Spinal cord (tissue), 3 donors: ENCODE results near the genes DNAJB12, MSS51, CHCHD1 and ZSWIM8.

DNA sequence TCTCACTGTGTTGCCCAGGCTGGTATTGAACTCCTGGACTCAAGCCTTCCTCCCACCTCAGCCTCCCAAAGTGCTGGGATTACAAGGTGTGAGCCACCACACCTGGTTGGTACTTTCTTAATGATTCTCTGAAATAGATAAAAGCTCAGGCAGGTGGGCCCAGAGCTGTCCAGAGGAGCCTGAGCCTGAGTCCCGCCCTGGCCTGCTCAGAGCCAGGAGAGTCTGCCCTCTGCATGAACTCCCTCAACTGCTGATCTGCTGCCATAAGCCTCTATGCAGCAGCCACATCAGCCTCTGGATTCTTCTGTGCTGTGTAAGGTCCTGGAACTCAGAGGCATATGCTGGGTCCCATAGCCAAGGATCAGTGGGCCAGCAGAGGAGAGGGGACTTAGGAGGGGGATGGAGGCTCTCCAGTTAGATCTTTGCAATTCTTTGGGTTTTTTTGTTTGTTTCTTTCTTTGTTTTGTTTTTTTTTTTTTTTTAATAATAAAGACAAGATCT, 23.0 kb upstream of the DDIT4 start:
- PRO-cap: no peak
- RAMPAGE, long total RNA: no peak

DNA sequence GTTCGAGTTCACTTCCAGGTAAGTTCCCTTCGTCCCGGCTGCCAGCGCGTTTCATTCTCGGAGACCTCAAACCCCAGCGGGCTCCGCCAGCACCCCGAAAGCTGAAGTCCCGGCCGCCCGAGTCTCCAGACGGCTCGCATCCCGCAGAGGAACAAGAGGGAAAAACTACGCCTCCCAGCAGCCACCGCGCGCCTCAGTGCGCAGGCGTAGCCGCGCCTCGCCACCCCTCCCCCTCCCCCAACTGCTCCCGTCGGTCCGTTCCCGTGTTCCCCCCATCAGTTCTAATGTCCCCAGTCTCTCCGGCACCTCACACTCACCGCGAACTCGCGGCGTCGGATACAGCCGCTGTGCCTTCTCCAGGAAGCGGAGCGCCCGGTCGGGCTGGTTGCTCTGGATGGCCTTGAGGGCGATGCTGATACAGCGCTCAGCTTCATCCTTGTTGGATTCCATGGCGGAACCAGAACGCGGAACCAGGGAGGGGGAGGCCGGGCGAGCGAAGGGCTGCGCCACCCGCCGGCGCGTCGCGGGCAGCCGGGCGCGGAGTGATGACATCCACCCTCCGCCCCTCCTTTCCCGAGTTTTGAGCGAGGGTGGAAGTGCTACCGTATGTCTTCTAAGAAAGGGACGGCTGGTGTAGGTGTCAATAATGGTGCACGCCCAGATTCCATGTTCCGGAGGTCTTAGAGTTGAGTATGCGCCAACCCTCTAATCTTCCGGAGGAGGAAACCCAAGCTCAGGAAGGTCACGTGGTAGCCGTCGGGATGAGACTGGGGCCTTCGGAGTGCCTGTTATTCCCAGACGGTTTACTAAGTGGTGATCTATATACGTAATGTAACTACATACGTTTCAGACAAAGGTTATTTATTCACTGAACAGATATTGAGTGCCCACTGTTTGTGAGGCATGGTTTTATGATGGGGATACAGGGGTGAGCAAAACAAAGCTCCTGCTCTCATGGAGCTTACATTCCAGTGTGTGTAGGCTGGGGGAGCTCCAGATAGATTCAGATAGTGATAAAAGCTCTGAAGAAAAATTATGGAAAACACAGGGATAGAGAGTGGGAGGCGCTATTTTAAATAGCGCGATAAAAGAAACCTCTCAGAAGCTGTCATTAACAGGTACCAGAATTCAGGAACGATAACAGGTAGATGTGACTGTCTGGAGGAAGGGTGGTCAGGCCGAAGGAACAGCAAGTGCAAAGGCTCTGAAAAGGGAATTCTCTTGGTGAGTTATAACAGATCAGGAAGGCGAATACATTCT, at the start of gene DNAJB12:
TSS of gene DNAJB12 (minus strand) at position 472 of the 1,260 bp plus-strand sequence.
- PRO-cap: no peak
- RAMPAGE, long total RNA: no peak

GRCh38 chr10:72679645-72680187, 12.2 kb upstream of the MCU start:
- PRO-cap: no peak
- RAMPAGE, long total RNA: no peak

- PRO-cap: no peak
- RAMPAGE, long total RNA: no peak
Measured at GRCh38 chr10:72777013-72777493, 85.1 kb downstream of the MCU start.

DNA sequence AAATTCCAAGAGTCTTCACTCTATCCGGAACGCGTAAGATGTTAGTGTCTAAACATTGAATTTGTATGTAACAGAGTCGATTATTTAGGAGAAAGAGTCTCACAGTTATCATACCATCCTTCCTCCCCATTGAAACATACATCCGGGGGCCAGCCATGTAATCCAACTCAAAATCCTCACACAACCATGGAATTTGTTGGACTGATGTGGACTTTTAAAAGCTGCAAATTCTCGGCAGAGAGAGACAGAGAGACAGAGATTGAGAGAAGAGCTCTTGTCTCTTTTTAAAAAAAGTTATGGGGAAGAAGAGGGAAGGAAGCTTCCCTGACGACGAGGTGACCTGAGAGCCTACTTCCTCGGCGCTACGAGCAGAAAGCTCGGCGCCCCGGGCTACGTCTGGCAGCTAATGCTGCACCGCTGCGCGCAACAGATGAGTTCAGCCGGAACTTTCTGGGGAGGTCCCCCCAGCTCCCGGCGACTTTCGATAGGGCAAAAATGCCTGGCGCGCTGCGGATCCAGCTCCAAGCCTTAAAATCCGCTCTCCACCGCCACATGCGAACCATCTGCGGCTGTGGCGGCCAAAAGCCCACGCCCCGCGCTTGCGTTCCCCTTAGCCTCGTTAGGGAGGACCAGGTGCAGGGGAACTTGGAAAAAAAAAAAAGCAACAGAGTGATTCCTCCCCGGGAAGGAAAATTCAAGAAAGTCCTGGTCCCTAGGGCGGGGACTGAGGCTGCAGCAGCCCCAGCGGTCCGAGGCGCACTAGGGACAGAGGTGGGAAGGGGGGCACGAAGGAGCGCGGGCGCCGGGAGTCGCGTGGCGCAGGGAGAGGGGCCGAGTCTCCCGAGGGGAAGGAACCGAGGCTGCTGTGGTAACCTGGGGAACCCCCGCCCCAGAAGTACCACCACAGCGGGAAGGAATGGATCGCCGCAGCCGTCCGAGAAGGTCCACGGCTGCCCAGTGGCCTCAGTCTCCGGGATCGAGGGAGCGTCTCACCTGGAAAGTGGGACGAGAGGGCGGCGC, 583 bp downstream of the P4HA1 start:
- PRO-cap: no peak
- RAMPAGE, long total RNA: no peak

- PRO-cap: no peak
- RAMPAGE, long total RNA: no peak
Measured at GRCh38 chr10:73113660-73113861, 3.3 kb downstream of the NUDT13 start.

DNA sequence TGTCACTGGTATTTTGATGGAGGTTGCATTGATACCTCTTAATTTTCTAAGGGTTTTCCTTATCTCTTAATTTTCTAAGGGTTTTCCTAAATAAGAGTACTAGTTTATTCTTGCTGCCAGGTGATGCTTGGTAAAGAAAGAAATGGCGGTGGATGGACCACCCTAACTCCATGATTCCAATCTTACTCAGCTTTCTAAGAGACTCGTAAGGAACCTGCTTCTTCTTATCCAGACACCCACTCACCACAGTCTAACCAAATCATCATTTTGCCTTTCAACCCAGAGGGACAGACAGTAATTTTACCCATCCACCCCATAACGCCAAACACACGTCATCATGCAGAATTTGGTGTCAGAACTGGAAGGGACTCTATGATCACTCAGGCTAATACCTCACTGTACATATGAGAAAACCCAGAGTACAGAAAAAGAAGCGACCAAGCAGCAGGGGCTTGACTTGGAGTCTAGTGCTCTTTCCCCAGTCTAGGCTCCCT, 425 bp downstream of the ECD start:
- PRO-cap: no peak
- RAMPAGE, long total RNA: no peak

DNA sequence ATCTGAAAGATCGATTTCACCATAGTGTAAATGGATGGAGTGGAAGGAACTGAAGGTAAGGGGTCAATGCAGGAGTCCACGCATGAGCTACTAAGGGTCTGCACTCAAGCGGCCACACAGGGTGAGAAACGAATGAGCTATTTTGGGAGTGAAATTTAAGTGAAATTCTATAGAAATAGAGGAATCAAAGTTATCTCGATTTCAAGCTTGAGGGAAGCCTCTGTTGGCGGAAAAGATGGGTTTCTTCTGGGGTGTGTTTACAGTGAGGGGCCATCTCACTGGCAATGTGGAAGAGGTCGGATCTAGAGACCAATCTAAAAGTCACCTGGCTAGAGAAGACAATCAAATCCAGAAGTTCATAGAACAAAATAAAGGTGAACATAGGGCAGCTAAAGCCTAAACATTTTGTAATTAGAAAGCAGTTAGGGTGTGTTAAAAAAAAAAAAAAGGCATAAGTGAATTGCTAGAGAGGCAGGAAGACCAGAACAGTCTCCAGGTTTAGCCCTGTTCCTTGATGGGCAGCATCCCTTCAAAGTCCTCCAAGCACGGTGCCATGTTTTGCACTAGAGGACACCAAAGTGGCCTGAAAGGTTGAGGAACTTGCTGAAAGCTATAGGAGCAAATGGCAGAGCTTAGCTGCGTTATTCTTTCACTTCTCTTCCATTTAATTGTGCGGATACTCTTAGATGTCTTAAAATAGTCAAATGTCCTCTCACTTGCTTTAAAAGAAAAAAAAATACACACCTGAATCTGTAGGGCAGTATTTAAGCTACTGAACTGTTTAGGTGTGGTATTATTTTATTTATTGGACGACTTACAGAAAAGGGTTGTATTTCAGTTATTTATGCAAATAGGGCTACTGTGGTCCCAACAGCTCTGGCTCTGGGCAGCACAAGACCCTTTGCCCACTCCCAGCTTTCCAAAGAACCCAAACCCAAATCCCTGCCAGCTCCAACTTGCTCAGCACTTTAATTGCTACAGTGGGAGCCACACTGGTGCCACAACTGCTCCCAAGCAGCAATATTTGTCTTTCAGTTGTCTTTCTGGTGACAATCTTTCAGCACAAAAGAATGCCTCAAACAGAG, 15.2 kb downstream of the DNAJC9 start:
- PRO-cap: no peak
- RAMPAGE, long total RNA: no peak

GRCh38 chr10:73247789-73248222, 751 bp upstream of the DNAJC9 start:
- PRO-cap: no peak
- RAMPAGE, long total RNA: no peak

GRCh38 chr10:73357186-73357572, 1.5 kb downstream of the CFAP70 start:
- PRO-cap: no peak
- RAMPAGE, long total RNA: no peak

GRCh38 chr10:73433410-73434130, at the start of gene MSS51:
MSS51 (minus strand) TSS chr10:73433561.
- PRO-cap: no peak
- RAMPAGE, long total RNA: no peak

- PRO-cap: no peak
- RAMPAGE, long total RNA: no peak
Measured at GRCh38 chr10:73474798-73475810, 20.7 kb downstream of the PPP3CB start.

GRCh38 chr10:73601388-73602095, 10.4 kb upstream of the USP54 start:
- PRO-cap: no peak
- RAMPAGE, long total RNA: no peak

DNA sequence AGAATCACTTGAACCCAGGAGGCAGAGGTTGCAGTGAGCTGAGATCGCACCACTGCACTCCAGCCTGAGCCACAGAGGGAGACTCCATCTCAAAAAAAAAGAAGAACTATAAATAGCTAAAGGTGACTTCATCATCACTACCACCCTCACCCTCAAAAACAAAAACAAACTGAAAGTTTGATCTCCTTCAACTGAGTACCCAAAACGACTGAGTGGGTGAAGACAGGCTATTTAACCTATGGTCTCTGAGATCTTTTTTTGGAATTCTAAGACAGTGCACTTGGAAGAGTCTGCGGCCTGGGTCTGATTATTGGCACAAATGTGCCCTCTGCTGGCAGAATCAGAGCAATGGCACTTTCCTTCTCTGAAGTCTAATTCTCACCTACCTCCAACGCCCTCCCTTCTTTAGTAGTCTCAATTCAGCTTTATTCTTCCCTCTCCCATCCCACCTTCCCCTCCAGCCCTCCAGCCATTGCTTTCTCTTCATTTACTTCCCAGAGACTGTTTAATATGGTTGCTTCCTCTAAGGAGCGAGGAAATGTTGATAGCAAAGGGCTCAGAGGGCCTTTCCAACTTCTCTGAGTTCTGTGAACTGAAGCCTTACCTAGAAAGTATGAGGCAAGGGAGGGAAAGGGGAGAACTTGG, 2.9 kb upstream of the MYOZ1 start:
- PRO-cap: no peak
- RAMPAGE, long total RNA: no peak

DNA sequence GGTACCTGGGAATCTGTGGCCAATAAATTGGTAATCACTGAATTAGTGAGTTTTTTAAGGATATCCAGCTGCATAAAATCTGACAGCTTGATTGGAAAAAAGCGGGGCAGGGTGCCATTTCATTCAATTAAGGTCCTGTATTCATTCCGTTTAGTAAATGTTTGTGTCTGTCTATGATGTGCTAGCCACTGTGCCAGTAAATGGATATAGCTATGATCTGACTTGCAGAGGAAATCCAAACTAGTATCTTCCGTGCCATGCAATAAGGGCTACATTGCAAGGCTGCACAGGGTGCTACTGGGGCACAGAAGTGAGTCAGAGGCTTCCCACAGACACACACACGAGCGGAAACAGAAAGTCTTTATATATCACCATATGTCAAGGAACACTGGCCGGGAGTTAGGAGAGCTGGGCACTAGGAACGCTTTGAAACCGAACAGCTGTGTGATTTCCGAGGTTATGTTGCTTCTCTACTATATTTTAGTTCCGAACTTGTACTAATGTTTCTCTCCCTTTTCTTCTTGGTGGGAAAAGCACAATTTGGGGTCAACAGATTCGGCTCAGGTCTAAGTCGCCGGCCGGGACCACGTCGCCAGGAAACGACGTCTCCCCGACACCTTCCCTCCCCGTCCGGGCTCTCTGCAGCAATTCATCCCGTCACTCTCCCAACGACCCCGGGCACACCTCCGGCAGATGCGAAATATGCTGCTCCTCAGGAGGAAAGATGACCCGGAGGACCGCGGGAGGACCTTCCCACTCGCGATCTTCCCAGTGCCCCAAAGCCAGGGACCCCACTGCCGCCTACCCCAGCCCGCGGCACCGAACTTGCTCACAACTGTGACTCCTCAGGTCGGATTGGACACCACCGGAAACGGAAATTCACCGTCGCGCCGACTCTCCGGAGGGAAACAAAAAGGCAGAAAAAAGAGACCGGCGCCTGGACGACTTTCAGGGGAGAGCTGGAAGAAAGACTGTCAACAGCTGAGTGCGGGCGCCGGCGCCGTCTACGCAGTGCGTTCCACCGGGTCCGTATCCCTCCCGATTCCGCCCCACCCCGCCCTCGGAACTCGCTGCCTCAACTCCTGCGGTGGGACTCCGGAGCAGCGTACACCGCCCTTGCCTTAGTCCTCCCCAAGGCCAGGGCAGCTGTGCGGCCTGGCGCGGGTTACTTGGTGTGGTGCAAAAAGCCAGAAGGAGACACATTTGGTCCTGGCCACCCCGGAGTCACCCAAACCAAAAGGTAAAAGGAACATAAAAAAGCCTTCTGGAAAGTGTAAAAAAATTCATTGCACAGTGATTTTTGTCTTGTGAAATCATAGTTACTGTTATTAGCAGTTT, 14.1 kb upstream of the SEC24C start:
- PRO-cap: no peak
- RAMPAGE, long total RNA: start-site peak on the plus strand centred at position 951 of the sequence, 48 bp wide, 22 and 19 reads in 2 replicates

DNA sequence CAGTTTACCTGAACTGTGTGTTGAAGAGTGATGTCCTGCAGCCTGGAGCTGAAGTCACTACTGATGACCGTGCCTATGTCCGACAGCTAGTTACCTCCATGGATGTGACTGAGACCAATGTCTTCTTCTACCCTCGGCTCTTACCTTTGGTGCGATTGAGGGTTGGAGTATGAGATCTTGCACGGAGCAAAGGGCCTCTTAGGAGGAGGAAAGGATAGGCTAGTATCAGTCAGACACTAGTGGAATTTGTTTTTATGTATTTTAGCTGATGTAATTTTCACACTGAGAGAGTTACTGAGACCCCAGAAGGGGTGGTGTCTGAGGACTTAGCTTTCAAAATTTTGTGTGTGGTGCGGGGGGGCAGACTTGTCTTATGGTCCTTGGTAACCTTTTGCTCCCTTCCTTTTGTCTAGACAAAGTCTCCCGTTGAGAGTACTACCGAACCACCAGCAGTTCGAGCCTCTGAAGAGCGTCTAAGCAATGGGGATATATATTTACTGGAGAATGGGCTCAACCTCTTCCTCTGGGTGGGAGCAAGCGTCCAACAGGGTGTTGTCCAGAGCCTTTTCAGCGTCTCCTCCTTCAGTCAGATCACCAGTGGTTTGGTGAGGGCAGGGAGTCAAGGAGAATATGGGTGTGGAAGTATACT, 2.1 kb upstream of the FUT11 start:
- PRO-cap: no peak
- RAMPAGE, long total RNA: no peak

DNA sequence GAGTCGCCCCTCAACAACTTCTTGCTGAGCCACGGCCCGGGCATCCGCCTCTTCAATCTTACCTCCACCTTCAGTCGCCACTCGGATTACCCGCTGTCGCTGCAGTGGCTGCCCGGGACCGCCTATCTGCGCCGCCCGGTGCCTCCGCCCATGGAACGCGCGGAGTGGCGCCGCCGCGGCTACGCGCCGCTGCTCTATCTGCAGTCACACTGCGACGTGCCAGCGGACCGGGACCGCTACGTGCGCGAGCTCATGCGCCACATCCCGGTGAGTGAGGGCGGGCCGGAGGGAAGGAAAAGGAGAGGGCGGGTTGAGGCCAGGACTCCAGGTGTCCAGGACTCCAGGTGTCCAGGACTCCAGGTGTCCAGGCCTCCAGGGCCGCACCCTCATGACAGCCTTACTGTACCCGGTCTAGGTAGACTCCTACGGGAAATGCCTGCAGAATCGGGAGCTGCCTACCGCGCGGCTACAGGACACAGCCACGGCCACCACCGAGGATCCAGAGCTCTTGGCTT, 756 bp downstream of the FUT11 start:
- PRO-cap: no peak
- RAMPAGE, long total RNA: no peak

GRCh38 chr10:73781609-73782651, at the start of gene CHCHD1:
CHCHD1 (plus strand) TSS chr10:73782048.
- PRO-cap: no peak
- RAMPAGE, long total RNA: start-site peak on the plus strand at chr10:73782050-73782078, 352 and 305 reads in 2 replicates; start-site peak on the plus strand at chr10:73782313-73782357, 18 and 16 reads in 2 replicates

DNA sequence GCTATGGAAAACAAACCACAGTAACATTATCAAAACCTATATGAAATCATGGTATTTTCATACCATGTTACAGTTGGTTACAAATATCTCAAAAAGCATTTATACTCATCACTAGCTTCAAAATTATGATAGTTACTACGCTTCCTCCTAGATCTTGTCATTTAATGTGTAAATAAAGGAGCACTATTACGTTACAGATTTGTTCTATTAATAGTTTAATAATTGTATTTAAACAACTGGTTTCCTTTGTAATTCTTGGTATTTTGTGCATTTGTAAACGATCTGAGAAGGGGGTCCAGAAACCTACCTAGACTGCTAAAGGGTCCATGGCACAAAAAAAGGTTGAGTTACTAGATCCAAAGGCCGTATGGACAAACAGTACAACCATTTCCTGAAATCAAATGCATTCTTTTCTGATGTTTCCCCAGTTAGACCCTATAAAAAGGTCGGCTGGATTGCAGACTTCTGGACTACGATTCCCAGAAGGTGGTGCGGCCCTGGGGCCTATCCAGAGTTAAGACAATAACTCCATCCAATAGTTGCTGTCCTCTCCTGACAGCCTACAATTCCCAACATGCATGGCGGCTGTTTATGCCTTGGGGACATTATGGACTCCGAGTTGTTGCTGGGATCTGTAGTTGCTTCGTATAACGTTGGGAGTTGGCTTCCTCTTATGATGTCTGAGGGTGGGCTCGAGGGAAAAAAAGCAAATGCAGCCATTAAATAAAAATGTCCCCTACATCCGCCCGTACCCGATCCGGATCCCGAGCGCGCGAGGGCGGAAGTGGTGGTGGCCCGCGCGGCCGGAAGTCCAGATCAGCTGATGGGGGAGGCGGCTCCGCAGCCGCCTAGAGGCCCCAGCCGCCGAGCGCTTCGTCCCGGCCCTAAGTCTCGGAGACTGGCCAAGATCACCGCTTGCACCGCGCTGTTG, at the start of gene ZSWIM8:
TSS of gene ZSWIM8 (plus strand) at position 843 of the 931 bp plus-strand sequence.
- PRO-cap: no peak
- RAMPAGE, long total RNA: no peak

- PRO-cap: no peak
- RAMPAGE, long total RNA: no peak
Measured at GRCh38 chr10:73800443-73801436, 10.7 kb downstream of the NDST2 start.